Bronchial lymph node (tissue), 1 donor: ENCODE data around the gene KPNA3.

GRCh38 chr13:46152587-46153026, 29.4 kb downstream of the LCP1 start:
- PRO-cap = no peak

DNA sequence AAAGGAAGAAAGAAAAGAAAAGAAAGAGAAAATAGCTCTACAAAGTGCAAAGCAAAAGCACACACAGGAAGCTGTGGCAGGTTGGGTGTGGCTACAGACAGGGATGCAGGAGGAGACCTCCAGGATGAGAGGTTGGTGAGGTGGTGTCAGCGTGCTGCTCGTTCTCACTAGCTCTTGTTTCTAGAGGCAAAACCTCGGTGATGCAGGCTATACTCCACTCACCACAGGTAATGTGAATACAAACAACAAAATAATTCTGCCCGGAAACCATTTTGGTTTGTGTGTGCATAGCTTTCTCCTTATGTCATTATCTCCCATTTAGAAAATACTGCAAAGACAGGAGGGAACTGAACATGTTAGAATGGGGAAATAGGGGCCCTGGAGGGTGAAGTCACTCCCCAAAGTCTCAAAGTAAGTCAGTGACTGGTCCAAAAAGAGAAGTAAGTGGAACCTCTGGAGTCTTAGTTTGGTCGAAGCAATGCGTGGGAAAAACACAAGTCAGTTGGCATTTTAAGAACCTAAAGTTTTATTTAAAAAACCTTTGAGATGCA, 9.4 kb downstream of the LCP1 start:
- PRO-cap = unidirectional peak, minus-strand start at position 182 of the sequence

GRCh38 chr13:46595510-46595910, 42.5 kb downstream of the LRCH1 start:
- PRO-cap = bidirectional peak, plus-strand start at chr13:46595800, minus-strand start at chr13:46595598; bidirectional peak, plus-strand start at chr13:46596096, minus-strand start at chr13:46595807

GRCh38 chr13:46672941-46673690, 120.1 kb downstream of the LRCH1 start:
- PRO-cap = no peak

DNA sequence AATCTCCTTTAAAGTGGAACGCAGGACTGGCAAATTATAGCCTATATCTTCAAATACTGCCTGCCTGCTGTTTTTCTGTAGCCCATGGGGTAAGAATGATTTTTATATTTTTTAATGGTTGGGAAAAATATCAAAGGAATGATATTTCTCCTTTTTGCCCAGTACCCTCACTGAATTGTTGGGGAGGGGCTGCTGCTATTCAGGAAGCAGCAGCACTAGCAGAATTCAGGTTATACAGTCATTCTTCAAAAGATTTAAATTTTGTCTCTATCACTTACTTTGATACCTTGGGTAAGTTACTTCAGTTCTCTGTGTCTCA, 6.7 kb downstream of the ITM2B start:
- PRO-cap = unidirectional peak, minus-strand start at position 76 of the sequence

- PRO-cap = no peak
Measured at GRCh38 chr13:48400729-48401323, 12.1 kb downstream of the LPAR6 start.

DNA sequence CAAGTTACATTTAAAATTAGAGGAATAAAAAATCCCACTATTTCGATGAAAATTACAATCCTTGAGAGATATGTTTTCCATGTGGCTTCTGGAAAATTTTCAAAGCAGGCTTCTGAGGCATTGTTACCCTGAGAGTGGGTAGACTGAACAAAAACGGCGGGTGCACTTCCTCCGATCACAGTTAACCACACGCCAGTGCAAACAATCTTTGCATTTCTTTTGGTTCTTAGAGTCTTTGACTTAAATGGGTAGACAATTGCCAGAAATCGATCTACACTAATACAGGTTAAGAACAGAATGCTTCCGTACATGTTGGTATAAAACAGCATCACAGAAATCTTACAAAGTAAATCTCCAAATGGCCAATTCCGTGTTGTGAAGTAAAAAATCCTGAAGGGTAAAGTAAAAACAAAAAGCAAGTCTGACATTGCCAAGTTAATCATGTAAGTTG, 1.1 kb downstream of the LPAR6 start:
- PRO-cap = bidirectional peak, plus-strand start at position 255 of the sequence, minus-strand start at position 136 of the sequence

- PRO-cap = no peak
Measured at GRCh38 chr13:48412267-48412589, 685 bp downstream of the LPAR6 start.

DNA sequence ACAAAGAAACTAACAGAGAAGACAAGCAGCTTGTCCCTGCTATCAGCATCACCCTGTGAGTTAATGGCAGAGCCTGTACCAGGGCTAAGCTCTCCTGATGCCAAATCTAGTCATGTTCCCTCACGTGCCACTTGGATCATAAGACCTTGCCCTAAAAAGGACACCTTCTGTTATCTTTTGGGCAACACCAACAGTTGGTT, 14.8 kb downstream of the RCBTB2 start:
- PRO-cap = no peak

DNA sequence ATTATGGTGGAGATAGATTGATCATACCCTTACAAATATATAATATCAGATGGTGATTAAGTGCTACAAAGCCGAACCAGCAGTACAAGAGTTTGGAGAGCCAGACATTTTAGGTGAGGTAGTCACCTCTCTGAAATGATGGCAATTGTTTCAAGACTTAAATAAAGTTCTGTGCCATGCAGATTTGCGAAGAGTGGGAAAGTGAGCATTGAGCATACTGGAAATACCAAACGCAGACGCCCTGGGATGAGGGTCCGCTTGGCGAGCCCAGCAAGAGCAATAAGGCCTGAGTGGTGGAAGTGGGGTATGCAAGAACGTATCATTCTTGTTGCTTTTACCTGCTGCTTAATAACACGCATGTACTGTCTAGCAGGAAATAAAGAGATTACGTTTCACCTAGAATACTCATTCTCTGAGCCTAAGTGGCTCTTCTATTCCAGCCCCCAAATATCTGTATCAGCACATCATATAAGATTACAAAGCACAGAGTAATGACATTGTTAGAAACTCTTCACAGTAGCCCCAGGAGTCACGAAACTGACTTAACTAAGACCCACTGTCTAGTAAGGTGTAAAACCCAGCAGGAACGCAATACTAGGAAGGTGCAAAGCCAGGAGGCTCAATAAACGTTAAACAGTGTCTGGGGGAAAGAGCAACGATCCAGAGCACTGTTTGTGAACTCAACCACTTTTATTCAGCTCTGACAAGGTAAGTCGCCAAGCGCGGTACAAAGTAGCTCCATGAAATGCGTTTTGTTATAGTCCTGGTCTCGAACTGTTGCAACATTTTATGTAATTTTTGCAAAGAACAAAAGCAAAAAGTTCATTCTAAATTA, 1.3 kb downstream of the RCBTB2 start:
- PRO-cap = bidirectional peak, plus-strand start at position 636 of the sequence, minus-strand start at position 350 of the sequence

DNA sequence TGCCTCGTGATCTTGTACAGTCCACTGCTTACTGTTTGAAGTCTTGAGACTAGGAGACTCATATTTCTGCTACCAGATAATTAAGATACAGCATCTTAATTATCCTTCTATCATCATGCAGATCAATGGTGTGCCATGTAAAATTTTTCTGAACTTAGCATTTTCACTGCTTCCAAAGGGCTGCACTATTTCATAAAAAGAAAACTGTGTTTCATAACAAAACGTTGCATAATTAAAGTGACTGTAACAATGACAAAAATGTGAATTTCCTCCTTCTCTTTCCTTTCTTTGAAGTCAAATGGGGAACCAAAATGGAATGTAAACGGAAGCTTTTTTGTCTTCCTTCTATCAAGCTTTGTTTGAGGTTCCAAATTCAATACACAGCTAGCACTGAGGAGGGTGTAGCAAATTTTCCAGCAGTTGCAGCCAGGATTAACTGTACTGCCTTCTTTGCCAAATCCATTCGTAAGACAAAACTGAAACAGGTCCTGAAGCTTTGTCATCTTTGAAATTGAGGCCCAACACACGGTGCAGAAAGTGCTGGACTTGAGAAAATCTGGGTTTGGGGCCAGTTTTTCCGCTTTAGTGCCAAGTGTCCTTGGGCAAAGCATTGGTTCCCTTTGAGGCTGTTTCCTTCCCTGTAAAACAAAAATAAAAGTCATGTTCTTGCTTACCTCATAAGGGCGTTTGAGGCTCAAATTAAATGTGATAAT, 35.0 kb upstream of the RCBTB2 start:
- PRO-cap = no peak

GRCh38 chr13:48750588-48750990, 96.9 kb downstream of the CYSLTR2 start:
- PRO-cap = no peak

DNA sequence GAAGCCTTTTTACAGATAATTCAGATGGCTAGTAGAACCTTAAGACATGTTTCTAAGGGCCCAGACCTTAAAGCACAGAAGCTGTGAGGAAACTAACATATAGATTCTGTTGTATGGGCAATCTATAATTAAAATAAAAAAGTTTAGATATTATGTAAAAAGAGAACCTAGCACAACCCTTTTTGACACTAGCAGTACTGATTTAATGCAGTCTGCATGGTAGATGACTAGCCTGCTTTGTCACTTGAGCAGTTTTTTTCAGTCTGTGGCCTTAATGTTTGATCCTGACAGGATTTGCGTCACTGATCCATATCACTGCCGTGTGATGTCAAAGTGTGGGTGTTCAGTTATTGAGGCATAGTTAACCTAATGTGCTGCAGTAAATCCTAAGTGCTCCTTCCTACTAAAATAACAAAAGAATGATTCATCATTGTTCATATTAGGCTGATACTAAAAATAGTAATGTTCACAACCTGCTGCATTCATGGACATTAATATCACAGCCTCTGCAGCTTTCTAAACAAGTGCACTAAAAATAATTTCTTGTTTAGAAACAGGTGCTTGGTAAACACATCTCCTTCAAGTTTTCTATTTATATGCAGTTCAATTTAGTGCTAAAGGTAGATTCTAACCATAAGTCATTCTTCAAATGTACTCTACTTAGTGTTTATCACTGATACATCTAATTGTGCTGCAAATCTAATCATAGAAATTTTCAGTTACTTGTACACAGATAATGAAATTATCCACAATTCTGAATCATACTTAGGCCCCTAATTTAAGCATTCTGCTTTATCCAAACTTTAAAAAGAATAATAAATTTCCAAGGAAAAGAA, 121.9 kb upstream of the MLNR start:
- PRO-cap = bidirectional peak, plus-strand start at position 465 of the sequence, minus-strand start at position 246 of the sequence

GRCh38 chr13:49119218-49120686, 100.4 kb upstream of the MLNR start:
- PRO-cap = no peak

DNA sequence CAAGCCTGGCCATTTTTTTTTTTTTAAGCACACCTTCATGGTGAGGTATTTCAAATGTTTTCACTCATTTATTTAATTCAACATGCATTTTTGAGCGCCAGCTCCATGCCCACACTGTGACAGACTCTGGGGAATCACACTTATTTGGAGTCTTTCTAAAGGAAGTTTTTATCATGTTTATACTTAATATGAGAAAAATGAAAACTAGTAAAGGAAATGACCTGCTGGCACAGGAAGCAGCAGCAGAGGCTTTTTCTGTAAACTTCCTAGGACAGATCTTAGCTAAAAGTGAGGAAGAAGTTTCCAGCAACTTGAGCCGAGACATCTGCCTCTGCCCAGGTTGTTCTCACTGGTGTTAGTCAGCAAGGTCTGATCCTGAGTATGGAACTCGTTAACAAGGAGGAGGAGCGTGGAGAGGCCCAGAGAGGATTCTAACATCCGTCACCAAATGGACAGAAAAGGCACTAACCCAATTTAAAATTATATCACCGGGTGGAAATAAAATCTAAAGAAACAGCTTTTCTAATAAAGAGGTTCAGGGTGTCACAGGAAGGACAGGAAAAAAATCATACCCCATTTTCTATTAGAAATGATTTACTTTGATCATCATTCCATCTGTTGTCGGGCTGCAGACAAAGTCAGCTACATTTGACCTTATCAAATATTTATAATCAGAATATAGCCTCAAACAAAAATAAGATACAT, 43.6 kb downstream of the PHF11 start:
- PRO-cap = no peak

GRCh38 chr13:49560790-49561595, 24.4 kb downstream of the RCBTB1 start:
- PRO-cap = no peak

- PRO-cap = no peak
Measured at GRCh38 chr13:49733607-49733806, 42.2 kb upstream of the EBPL start.

DNA sequence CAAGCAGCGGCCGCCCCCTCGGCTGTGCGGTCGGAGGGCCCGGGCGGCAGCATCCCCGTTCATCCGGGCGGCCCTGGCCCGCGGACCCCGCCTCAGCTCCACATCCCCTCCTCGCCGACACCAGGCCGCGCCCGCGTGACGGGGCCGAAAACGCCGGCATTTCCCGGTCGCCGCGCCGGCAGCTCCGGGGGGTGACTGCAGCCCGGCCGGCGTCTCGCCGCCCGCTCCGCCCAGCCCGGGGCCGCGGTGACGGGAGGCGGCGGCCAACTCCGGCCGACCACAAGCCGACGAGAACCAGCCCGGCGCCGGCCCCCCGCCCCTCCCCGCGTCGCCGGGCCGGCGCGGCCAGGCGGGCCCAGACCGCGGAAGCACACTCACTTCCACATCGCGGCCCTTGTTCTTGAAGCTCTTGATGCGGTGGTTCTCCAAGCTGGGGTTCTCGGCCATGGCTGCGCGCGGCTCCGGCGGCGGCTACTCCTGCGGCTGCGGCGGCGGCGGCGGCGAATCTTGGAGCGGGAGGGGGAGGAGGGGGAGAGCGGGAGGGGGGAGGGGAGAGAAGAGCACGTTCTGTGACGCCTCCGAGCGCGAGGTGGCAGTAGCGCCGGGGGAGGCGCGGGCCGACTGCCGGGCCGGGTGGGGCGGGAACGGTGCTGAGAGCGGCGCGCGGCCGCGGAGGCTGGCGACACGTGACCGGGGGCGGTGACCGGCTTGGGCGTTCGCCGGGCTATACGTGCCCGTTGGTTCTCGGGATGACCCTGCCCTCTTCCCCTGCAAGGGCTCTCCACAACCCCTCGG, at the start of gene KPNA3:
TSS of gene KPNA3 (minus strand) at position 623 of the 795 bp plus-strand sequence.
- PRO-cap = bidirectional peak, plus-strand start at position 737 of the sequence, minus-strand start at position 479 of the sequence

DNA sequence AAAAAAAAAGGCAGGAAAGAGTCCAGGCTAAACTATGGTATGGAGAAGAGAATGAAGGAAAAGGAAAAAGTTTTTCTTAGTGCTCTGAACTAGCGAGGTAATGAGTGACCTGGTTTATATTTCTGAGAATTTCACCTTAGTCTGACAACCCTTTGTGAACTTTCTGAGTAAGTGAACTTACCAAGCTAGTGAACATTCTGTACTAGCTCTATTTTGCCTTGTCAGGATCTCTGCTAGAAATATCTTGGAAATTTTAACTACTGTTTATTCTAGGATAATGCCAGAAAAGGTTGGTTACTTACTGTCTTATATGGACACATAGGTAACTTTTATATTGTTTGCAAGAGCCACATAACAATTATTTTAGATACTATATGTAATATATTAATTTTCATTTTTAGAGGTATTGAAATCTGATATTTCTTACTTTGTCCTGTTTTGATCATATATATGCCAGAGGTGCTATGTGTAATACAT, 4.5 kb downstream of the TRIM13 start:
- PRO-cap = no peak

DNA sequence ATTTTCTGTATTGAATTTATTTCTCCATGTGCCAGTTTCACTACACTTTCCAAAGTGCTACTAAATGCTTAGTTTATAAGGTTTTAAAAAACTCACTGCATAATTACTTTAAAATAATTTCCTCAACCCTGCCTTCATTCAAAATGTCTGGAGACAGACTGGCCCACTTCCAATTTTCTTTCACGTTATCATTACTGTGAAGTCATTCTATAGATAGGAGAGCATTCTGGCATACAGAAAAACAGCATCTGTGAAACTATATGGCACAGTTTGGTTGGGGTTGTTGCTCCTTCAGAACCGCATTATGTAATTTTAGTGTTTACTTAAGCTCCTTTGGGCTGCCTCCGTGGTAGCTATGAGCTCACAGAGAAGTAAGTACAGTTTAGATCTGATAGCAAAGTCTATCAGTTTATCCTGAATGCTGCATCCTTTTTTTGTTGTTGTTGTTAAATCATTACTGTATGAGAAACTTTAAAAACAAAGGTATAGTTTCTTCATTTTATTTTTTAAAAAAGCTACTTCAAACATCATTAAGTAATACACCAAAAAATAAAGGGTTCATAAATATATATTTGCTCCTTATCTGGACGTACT, 104.4 kb downstream of the KCNRG start:
- PRO-cap = no peak